Measurements from ENCODE around the genes ZNF701, ZNF888 and ERVV-1.

DNA sequence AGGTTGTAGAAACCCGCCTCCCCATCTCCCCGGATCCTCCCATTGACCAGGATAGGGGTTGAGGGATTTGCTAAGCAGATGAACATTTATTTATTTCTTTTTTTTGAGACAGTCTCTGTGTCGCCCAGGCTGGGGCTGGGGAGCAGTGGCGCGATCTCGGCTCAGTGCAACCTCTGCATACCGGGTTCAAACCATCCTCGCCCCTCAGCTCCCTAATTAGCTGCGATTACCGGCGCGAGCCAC, 840 bp downstream of the PPP2R1A start:
- PRO-cap: no peak

- PRO-cap: unidirectional peak, minus-strand start at chr19:52191571
Observed at GRCh38 chr19:52191483-52192334, 1.9 kb downstream of the PPP2R1A start.

GRCh38 chr19:52195575-52196735, 6.1 kb downstream of the PPP2R1A start:
- PRO-cap: no peak

DNA sequence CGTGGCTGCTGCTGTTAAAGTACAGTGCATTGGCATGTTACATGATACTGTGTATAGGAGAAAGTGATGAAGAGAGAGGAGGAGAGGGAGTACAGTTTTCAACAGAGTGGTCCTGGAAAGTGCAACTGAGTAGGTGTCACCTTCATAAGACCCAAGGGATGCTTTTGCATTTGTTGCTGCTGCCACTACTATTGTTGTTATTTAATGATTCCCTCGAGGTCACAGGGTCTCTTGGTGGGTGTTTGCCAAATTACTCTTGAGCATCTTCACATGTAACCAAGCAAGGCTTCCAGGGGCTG, 11.7 kb downstream of the PPP2R1A start:
- PRO-cap: no peak

GRCh38 chr19:52229337-52229836, 39.5 kb downstream of the PPP2R1A start:
- PRO-cap: no peak

DNA sequence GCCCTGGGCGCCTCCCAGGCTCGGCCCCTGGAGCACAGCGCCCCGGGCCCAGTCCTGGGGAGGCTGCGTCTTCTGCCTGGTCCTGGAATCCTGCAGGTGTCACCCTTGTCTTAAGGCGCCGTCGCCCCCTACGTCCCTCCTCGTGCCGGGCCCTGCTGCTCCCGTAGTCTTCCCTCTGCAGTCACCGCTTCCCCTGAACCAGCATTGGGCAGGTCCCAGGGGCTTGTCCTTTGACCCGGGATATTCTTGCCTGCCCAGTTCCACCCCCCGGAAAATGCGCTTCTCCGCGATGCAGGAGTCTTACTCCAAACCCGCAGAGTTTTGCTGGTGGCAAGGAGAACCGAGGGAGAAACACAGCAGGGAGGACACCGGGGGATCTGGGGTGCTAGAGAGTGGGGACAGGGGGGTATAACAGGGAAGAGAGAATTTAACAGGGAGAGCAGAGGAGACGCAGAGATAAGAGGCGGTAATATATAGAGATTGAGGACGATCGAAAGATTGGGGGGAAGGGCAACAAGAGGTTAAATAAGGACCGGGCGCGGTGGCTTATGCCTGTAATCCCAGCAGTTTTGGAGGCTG, 34.2 kb upstream of the ZNF808 start:
- PRO-cap: no peak

DNA sequence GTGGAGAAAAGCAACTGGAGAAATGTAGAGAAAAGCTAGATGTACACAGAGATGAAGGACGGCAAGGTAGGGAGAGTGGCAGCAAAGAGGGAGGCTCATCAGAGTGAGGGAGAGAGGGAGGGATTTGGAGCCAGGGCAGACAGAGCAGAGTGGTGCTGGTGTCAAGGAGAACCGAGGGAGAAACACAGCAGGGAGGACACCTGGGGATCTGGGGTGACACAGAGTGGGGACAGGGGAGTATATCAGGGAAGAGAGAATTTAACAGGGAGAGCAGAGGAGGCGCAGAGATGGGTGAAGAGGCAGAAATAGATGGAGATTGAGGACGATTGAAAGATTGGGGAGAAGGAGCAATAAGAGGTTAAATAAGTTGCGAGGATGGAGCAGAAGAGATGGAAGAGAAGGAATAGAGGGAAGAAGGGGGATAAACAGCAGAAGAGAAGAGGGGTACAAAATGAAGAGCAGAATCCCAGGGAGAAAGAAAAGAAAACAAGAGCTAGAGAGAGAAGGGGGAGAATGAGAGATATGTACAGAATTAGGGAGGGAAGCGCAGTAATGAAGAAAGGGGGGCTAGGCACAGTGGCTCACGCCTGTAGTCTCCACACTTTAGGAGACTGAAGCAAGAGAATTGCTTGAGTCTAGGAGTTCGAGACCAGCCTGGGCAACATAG, 1.2 kb downstream of the ZNF808 start:
- PRO-cap: no peak

DNA sequence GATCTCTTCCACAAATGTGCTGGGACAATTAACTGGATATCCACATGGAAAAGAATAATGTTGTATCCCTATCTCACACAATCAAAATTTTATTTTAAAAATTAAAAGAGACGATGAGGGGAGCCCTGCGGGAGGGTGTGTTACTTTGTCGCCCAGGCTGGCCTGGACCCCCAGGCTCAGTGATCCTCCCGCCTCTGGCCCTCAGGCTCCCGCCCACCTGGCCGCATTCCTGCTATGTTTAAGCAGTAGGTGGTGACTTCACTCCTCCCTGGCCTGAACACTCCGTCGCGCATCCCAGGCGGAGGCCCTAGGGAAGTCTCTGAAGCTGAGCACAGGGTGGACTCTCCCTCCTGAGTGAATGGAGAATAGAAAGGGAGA, 534 bp upstream of the ZNF701 start:
- PRO-cap: no peak

GRCh38 chr19:52569942-52571071, at the start of gene ZNF701:
TSS of gene ZNF701 (plus strand) at chr19:52570287.
- PRO-cap: bidirectional peak, plus-strand start at chr19:52570292, minus-strand start at chr19:52570093; bidirectional peak, plus-strand start at chr19:52570528, minus-strand start at chr19:52570536

- PRO-cap: no peak
Observed at GRCh38 chr19:52621239-52622336, 51.5 kb downstream of the ZNF701 start.

DNA sequence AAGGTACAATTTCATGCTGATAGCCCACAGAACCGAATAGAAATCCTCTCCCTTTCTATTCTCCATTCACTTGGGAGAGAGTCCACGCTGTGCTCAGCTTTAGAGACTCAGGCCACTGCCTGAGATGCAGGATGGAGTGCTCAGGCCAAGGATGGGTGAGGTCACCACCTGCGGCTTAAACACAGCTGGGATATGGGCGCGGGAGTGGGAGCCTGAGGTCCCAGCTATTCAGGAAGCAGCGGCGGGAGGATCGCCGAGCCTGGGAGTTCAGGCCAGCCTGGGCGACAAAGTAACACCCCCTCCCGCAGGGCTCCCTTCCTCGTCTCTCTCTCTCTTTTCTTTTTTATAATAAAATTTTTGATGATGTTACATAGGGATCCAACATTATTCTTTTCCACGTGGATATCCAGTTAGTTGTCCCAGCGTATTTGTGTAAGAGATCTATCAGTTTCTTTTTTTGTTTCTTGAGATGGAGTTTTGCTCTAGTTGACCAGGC, 51.6 kb downstream of the ENSG00000269825 start:
- PRO-cap: no peak

- PRO-cap: no peak
Observed at GRCh38 chr19:52733751-52734914, 711 bp downstream of the ZNF611 start.

DNA sequence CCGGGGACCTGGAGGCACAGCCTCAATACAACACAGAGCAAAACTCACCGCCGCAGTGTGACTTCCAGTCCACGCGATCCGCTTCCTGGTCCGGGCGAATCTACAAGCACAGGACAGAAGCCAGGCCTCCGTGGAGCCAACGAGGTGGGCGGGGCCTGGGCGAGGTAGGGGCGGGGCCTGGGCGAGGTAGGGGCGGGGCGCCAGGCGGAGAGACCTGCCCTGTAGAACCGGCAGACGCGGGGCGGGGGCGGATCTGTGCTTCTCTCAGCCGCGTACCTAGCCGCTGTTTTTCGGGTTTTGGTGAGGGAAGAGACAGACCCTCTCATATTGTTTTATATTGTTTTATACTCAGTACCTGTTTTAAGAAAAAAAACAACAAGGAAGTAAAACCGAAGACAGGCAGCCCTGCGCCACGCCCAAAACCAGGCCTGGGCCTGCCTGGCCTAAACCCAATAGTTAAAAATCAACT, at the start of gene ZNF888:
Gene ZNF888, minus strand, starts transcription at position 108 of the 469 bp plus-strand sequence.
- PRO-cap: bidirectional peak, plus-strand start at position 233 of the sequence, minus-strand start at position 102 of the sequence

DNA sequence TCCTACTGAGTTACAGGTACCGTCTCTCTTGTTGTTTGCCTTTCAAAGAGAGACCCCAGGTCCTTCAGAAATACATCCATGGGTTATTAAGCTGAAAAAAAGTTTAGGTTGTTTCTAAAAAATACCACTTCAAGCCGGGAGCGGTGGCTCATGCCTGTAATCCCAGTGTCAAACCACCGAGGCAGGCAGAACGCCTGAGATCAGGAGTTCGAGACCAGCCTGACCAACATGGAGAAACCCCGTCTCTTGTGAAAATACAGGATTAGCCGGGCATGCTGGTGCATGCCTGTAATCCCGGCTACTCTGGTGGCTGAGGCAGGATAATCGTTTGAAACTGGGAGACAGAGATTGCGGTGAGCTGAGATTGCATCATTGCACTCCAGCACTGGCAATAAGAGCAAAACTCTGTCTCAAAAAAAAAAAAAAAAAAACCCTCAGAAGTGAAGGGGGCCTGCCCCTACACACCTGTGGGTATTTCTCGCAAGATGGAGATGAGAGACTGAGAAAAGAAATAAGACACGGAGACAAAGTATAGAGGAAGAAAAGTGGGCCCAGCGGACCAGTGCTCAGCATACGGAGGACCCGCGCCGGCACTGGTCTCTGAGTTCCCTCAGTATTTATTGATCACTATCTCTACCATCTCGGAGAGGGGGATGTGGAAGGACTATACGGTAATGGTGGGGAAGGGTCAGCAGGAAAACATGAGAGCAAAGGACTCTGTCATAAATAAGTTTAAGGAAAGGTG, 18.4 kb downstream of the ZNF816 start:
- PRO-cap: no peak

DNA sequence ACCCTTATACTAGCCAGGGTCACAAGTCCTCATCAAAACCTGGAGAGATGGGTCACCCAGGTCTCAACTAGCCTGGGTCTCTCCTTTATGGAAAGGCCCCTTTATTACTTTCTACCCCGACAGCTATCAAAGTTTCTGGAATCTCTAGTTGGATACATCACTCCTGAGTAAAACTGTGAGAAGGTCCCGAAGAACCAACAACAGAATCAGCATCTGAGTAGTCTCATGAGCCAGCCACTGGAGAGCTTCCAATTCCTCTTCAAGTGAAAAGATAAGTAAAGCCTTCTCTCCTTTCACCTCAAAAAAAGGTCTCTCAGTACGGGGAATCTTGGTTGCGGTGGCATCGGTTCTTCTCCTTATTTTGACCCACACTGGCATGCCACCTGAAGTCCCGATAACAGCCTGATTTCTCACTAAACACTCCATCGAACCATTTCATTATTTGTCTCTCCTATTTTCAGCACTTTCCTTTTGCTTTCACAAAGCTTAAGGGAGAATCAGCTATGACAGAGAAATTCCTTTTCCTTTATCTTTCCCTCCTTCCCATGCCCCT, at the start of gene ERVV-1:
Gene ERVV-1, plus strand, starts transcription at position 334 of the 553 bp plus-strand sequence.
- PRO-cap: no peak

- PRO-cap: unidirectional peak, plus-strand start at chr19:53390103
Observed at GRCh38 chr19:53389946-53390549, 4.9 kb upstream of the ZNF765 start.

DNA sequence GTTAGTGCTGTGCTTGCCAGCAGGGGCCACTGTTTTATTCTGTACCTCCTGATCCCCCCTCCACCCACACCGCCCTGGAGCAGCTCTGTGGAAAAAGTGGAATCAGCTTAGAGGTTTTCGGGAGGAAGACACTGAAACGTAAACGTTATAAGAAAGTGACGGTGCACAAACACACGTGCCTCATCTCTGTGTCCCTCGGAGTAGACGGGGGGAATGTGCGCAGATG, 33.6 kb upstream of the ZNF331 start:
- PRO-cap: no peak

DNA sequence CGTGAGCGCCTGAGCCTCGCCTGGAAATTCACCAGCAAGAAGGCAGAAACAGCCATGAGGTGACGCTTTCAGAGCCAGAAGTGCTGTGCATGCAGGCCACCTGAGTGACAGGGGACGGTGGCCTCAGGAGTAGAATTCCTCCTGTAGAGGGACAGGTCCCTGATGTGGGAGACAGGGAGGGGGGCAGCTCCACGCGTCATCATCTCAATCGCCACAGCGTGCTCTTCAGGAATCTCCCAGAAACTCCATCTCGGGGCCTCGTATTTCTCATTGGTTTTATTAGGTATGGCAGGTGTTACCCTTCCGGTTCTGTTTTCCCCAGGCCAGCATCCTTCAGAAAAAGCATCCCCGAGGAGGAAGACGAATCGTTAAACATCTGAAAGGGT, 942 bp downstream of the ZNF331 start:
- PRO-cap: no peak

DNA sequence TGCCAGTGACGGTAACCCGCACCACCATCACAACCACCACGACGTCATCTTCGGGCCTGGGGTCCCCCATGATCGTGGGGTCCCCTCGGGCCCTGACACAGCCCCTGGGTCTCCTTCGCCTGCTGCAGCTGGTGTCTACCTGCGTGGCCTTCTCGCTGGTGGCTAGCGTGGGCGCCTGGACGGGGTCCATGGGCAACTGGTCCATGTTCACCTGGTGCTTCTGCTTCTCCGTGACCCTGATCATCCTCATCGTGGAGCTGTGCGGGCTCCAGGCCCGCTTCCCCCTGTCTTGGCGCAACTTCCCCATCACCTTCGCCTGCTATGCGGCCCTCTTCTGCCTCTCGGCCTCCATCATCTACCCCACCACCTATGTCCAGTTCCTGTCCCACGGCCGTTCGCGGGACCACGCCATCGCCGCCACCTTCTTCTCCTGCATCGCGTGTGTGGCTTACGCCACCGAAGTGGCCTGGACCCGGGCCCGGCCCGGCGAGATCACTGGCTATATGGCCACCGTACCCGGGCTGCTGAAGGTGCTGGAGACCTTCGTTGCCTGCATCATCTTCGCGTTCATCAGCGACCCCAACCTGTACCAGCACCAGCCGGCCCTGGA, 6.0 kb downstream of the MYADM start:
- PRO-cap: no peak

GRCh38 chr19:53877005-53878040, 4.7 kb upstream of the PRKCG start:
- PRO-cap: no peak